ENCODE results near the gene CCDC88C.

DNA sequence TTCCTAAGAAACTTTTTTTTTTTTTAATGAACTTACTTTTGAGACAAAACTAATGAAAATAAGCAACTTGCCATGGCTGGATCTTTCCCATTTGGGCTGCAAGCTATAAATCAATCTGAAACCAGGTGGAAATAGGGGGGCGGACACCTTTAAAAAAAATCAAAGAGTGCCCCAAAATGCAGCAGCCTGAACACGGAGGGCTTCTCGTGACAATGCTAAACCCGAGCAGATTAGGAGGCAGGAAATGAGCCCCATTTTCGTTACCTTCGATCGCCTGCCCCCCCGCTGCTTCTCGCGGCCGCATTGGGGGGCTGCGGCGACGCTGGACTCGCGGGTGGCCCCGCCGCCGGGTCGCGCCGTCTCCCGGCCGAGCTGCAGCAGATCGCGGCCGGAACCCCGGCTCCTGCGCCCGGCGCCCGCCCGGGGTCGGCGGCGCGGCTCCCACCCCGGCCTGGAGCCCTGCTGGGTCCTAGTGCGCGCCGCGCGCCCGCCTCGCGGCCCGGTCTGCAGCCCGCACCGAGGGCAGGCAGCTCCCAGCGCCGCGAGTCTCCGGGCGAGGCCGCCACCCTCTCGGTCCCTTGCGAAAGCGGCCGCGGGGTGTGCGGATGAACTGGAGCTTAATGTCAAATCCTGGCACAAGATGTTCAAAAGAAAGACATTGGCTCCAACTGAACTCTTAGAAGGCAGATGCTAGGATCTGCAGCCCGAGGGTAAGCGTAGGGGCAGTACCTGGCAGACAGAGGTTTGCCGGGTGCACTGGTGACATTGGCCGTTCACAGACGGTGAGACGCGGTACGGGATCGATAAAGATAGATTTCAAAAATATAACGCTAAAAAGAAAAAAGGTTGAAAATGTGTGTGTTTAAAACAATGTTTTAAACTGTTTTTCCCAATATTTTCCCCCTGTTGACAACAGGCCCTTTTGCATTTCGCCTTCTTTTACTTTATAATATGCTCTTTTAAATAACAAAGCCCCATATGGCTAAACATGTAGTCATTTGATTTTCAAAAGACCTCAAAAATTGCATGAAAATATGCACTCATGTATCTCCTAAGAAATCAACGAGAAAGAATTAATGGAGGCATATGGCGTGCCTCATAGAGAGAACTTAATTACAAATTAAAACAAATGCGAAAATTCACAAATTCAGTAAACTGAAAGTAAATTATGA, 202.1 kb upstream of the FOXN3 start:
- RRBS: 1% methylated on average over 16 of the region's 75 CpGs

DNA sequence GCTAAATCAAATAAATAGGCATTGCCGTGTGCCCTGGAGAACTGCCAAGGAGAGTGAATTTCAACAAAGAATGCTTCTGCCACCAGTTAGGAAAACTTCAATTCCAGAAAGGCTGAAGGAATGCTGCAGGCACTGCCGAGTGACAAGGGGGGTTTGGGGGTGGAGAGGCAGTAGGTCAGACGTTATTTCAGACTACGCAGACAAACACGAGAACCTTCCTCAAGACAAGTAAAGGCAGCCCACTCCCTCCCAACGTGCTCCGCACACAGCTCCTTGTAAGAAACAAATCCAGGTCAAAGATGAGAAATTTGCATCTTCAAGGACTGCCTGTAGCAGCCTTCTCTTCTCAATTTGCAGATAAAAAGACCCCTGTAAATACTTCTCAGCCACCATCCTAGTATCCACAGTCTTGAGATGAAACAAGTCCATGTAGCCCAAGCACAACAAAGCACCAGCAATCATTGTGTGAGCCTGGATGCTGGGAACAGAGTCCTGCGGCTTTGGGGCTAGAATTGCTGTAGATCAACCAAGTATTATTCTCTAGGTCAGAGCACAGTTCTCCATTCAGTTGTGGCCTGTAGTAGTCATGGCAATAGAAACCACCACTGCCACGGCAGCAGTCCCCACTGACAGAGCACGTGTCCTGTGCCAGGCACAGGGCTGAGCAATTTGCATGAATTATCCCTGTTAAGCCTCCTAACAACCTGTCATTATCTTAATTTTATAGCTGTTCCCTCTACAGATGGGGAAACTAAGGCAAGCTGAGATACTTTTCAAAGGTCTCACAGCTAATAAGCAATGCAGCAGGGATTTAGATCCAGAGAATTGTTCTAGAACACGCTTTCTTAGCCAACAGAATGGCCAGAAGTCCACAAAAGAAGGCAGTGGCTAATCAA, 43.1 kb downstream of the EFCAB11 start:
- RRBS: no CpG with 5 or more reads among the region's 11 CpGs

GRCh38 chr14:90388351-90388774, 8.5 kb upstream of the CALM1 start:
- RRBS: no CpG with 5 or more reads among the region's 6 CpGs

DNA sequence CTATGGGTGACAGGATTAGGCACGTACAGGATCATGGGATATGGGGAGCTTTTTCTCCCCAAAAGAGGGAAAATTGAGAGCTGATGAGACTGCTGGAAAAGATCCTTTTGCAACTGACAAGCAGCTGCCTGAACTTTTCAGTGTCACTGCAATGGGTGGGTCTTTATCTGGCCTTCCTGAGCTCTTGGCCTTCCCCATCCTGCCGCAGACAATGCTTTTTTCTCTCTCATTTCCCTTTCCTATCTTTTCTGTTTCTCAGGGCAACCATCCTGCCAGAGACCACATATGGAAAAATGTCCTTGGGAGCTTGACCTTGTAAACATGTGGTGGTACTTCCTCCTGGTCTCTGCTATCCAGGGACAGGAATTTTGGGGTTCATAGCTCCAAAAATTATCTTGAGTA, 75.8 kb downstream of the CALM1 start:
- RRBS: no CpG with 5 or more reads among the region's 2 CpGs

GRCh38 chr14:90491479-90491955, 94.7 kb downstream of the CALM1 start:
- RRBS: no CpG with 5 or more reads among the region's 8 CpGs

- RRBS: no CpG with 5 or more reads among the region's 11 CpGs
Observed at GRCh38 chr14:90521125-90521825, 124.4 kb downstream of the CALM1 start.

- RRBS: 51% methylated on average over 4 of the region's 24 CpGs
Observed at GRCh38 chr14:90555632-90556560, 159.1 kb downstream of the CALM1 start.

GRCh38 chr14:90721983-90722321, 94.3 kb downstream of the TTC7B start:
- RRBS: no CpG with 5 or more reads among the region's 8 CpGs

DNA sequence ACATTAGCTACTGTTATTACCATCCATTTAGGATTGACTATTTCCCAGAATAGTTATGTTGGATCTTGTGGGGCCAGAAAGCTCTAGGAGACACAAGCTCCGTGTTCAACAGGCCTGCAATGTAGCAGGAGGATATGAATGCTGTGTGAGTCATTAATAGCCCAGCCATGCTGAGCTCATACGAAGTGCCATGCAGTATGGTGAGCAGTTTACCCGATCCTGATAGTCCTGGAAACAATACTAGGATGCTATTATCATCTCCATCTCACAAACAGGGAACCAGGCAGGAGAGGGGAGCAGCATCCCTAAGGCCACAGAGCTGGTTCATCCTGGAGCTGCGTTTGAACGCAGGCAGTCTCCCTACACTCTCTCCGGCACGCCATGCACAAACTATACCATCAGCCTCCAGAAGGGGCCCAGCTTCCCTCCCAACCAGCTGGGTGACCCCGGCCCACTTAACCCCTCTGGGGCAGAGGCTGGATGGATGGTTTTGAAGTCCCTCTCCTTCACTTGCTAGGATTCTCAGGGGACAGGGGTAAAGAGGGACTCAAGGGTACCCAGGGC, 20.5 kb downstream of the TTC7B start:
- RRBS: 59% methylated on average over 3 of the region's 8 CpGs

DNA sequence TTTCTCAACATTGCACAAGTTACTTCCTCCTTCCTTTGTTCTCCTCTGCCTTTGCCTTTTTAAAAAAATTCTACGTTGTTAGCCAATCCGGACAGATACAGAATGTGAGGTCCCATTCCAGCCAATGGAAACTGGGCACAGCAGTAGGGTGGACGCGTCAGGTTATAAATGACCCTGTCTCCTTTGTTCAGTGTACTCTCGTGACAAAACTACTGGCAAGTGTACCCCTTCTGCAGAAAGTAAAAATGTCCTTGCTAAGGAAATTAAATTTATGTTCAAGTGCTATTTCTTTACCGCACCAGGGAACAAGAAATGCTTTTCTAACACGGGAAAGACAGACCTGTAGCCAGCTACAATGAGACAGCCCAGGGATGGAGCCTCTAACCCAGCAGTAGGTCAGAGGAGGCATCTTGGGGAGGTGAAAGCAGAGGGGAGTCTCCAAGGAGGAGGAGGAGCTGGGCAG, 26.2 kb upstream of the DGLUCY start:
- RRBS: no CpG with 5 or more reads among the region's 7 CpGs

- RRBS: no CpG with 5 or more reads among the region's 6 CpGs
Observed at GRCh38 chr14:91095329-91095637, 18.6 kb upstream of the DGLUCY start.

DNA sequence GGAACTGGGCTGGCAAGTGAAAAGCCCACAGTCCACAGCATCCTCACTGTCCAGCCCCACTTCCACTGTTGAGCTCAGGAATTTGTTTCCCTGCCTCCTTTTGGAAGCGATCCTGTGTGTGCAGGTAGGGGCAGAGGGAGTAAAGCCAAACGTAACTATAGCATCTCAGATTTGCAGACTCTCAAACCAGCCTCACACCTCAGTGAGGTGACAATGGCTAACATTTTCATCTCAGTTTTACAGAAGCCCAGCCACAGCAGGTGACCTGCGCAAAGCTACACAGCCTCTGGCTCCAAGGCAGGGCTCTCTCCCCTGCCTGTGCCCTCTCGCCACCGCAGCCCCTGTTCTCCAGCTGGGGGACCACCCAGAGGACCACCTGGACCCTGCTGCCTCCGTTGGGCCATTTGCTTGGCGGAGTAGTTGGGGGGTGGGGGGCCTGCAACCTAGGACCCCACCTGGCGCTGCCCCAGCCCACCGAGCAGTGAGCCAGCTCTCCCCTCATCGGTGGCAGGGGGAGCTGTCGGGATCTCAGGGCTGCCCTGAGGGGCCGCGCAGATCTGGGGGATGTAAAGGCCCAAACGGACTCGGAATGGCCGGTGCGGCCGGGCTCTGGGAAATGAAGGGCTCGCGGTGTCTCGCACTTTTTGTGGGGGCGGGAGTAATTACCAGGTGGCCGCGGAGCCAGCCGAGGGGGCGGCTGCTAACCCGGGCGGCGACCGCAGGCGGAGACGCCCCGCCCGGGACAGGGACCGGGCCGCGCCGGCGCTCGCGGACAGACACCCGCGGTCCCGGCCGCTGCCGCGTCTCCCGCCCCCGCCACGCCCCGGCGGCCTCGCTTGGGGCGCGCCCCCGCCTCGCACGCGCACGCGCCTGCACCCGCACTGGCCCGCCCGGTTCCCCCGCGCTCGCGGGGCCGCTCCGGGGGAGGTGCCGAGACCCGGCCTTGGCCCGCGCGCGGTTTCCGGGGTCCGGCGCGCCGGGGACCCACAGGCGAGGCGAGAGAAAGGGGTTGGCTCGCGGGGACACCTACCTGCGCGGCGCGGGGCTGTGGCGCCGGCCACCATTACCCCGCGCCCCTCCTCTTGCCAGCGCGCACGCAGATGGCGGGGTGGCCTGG, 8.5 kb upstream of the GPR68 start:
- RRBS: 1% methylated on average over 30 of the region's 97 CpGs

DNA sequence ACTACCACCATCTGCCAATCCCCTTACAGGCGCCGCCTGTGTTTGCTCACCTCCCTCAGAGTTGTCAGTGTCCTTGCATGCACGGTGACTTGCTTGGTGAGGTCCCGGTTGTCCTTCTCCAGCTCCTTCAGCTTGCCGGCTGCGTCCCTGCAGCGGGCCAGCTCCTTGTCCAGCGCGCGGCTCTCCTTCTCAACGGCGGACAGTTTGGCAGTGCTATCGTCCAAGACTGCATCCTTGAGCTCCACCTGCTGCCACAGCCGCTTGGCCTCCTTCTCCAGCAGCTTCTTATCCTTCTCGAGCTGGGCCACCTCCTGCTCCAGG, 68.5 kb upstream of the GPR68 start:
- RRBS: no CpG with 5 or more reads among the region's 15 CpGs

DNA sequence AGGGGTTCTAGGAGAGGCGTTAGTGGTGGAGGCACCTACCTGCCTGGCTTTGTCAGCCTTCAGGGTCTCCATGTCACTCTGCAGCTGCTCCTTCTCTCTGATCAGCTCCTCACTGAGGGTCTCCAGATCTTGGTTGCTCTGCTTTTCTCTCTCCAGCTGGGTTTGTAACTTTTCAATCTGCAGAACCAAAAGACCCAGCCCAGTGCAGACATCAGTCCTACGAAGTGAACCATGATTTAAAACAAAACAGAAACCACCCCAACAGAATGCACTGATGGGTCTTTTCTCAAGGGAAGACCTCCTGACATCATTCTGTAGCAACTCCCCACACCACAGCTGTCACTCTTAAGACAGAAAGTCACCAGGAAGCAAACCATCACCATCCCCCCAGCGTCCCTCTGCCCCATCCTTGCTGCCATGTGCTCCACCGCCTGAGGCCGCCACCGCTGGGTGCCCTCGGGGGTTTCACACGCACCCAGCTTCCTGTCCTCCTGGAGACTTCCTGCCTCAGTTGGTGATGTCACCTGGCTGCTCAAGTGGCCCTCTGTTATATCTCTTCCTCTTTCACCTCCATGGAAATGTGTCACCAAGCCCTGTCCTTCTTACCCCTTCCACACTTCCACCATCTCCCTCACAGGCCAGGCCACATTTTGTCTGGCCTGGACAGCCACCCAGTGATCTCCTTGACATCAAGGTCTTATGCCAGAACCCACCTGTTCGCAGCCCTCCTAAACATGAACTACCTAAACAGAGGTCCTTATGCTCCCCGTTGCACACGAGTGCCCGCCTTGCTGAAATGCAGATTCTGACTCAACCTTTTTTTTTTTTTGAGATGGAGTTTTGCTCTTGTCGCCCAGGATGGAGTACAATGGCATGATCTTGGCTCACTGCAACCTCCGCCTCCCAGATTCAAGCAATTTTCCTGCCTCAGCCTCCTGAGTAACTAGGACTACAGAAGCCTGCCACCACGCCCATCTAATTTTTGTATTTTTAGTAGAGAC, 71.4 kb upstream of the GPR68 start:
- RRBS: no CpG with 5 or more reads among the region's 15 CpGs

- RRBS: no CpG with 5 or more reads among the region's 9 CpGs
Observed at GRCh38 chr14:91397878-91398523, 19.6 kb downstream of the CCDC88C start.

DNA sequence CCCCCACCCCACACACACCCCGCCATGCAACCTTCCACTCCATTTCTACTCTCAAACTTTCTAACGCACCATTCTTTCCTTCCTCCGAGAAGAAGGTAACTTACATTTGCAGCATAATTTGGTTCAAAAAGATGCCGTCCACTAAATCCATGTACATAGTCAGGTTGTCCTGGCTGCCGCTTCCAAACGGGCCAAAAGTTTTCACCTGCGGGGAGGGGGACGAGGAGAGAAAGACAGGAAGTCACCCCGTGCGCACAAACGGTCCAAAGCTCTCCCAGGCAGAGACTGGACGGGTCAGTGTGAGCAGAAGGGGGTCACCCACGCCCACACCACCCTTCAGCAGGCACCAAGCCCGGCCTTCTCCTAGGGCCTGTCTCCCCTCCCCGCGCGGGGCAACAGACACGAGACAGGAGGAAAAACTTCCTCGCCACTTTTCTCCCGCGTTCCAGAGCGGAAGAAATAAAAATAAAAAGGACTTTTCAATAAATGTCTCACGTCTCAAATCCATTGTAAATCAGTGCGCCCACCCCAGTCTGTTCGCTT, 915 bp downstream of the CCDC88C start:
- RRBS: no CpG with 5 or more reads among the region's 25 CpGs

- RRBS: 1% methylated on average over 38 of the region's 110 CpGs
Observed at GRCh38 chr14:91417177-91418056, at the start of gene CCDC88C. TSS of gene CCDC88C (minus strand) at chr14:91417820.

GRCh38 chr14:91554945-91555445, 44.9 kb upstream of the PPP4R3A start:
- RRBS: no CpG with 5 or more reads among the region's 4 CpGs

DNA sequence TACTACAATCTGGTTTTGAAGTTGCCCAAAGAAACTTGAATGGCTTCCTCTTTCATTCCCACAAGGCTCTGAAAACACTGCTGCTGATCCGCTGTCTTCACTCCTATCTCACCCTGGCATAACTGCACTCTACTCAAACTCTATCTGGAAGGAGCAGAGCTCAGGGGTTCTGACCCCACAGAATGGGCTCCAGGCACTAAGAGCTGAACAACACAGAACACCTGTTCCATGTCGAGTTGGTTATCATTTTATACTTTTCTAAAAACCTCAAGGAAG, 70.2 kb upstream of the PPP4R3A start:
- RRBS: no CpG with 5 or more reads among the region's 2 CpGs

DNA sequence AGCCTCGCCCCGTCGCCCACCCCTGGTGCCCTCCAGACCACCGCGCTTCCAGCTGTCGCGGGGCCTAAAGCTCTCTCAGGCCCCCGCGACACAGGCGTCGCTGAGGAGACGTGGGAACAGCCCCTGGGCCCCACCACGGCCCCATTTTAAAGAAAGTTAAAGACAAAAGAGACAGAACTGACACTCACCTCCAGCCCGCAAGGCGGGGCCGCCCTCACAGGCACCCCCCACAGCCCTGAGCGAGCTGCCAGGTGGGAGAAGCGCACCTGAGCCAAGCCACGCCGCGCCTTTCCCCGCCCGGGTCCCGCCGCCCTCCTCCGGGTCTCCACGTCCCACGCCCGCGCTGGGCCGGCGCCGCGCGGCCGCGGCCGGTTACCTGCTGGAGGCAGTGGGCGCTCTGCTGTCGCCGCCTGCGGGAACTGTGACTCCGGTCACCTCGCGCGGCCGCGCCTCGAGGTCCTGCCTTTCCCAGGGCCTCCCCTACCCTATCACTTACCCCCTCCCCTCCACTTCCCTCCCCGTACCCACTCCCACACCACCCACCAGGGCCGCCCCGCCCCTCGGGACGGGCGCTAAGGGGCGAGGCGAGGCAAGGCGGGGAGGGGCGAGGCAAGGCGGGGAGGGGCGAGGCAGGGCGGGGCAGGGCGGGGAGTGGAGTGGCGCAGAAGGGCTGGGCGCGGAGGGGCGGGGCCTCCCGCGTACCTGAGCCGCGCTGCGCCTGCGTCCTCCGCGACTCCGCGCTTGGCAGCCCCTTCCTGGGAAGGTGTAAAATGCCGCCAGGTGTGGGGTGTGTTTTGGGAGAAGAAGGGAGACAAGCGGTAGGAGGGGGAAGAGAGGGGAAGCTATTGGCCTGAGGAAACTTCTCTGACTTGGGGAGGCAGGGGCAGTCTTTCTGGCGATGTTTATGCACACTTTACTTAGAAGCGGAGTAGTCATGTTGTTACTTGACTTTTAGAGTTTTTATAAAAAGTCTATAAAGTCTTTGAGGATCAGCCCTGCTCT, 31.0 kb downstream of the TC2N start:
- RRBS: 3% methylated on average over 6 of the region's 81 CpGs

Measured in GM12891 (cell line).